ENCODE data around the genes BTBD3 and ISM1.

- PRO-cap, 3 experiments: peak in 1 of 3 experiments; most common minus-strand start chr20:10453745 (in 1)
These were observed 18.5 kb downstream of the SLX4IP start for GRCh38 chr20:10453640-10453880.

DNA sequence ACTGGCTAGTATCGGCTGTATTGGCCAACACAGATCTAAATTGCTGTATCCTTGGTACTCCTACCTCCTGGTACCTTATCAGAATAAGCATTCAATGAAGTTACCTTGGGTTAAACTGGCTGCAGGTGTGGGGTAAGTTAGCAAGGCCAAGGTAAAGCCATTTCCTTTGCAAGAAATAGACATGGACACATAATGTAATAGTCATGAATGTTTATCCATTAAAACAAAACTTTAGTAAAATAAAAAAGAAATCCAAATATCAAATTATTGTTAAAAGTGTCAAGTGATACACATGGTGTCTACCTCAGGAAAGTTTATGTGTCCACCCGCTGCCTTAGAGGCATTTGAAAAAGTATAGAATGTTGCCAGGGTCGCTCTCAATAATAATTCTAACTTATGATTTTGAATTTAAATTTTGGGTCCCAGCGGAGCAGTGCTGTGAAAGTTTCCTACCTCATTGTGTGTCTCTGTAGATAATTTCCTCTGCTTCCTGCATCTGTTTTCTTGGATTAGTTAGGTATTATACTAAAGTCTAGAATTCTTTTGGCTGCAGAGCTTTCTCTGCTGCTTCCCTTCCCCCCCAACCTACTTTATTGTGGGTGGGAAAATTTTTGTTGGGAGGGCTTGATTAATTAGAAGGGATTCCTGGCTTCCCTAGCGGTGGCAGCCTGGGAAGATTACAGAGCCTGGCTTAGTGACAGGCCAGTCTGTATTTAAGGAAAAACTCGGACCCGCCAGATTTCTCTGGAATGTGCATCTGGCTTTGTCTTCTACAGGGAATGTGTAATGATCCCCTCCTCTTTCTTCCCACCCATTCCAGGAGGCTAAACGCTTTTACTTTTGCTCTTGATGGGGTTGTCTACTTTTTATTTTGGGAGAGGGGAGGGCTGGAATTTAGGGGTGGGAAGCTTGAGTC, 31.0 kb downstream of the SLX4IP start:
- PRO-cap, 3 experiments: no peak in any of the 3 experiments

GRCh38 chr20:10557628-10558188, 116.1 kb downstream of the JAG1 start:
- PRO-cap, 3 experiments: no peak in any of the 3 experiments

DNA sequence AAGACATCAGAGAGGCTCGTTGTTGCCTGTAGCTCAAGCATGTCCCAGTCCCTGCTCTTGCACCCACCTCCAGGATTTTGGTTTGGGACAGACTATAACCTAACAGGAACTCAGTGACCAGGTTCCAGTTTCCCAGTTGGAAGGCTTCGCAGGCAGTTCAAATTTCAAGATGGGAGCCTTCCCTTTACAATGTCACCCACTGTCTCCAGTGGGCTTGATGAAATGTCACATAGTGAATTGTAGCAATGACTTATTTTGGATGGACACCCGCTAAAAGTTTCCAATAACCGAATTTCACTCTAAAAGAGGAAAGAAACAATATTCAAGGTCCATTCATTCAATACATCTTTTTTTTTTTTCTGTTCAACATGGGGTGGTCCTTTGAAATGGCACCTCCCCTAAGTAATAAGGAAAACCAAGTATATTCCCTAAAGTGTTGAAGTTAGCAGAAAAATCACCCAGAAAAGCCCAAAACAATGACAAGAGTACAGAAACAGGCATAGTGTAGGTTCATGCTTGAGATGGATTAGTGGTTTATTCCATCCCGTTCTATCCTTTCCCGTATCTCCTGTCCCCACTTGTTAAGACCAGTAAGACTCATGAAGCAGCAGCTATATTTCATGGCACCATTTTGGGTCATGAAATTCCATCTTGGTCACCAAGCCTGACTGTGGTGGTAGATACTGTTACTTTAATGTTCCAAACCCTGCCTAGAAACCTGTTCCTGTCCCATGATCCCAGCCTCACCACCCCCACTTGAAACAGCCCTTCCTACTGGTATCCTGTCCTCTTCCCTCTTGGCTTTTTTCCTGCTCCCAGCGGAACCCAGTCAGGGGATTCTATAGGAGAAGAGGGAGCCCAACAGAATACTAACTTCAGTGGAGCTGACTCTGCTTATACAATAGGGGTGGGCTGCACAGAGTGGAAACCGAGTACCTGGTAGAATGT, 49.3 kb downstream of the JAG1 start:
- PRO-cap, 3 experiments: no peak in any of the 3 experiments

DNA sequence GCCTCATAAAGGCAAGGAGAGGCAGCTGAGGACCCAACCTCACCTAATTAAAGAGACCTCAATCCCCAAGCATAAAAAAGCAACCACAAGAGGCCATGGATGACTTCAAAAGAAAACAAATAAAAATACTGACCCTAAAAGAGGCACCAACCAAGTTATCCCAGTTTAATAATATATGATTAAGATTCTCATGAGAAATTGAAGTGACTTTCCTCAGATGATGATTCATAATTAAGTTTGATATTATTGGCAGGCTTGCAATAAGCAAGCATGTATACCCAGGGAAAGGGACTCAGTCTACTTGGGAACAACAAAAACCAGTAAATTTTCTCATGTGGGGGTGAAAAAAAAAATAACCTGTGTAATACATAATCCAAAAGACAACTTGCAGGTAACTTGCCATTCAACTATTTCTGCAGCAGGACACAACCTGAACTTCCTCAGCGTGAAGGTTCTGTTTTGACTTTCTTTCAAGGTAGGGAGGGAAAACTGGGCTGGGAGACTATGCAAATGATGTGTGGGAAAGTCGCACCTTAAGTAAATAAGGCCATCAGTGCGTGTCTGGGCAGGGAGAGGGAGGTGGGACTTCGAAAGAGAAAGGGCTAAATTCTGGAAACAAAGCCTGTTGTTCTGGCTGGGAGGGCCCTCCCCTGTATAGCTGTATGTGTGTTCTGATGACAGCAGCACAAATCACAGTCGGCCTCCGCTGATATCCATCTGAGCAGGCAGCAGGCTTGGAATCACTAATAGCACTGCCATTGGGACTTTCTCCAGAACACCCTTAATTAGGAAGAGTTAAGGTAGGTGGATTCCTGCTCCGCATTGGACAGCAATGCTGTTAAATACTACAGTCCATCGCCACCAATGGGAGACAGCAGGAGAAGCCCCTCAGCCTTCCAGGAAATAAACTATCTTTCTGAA, 19.3 kb downstream of the JAG1 start:
- PRO-cap, 3 experiments: no peak in any of the 3 experiments

DNA sequence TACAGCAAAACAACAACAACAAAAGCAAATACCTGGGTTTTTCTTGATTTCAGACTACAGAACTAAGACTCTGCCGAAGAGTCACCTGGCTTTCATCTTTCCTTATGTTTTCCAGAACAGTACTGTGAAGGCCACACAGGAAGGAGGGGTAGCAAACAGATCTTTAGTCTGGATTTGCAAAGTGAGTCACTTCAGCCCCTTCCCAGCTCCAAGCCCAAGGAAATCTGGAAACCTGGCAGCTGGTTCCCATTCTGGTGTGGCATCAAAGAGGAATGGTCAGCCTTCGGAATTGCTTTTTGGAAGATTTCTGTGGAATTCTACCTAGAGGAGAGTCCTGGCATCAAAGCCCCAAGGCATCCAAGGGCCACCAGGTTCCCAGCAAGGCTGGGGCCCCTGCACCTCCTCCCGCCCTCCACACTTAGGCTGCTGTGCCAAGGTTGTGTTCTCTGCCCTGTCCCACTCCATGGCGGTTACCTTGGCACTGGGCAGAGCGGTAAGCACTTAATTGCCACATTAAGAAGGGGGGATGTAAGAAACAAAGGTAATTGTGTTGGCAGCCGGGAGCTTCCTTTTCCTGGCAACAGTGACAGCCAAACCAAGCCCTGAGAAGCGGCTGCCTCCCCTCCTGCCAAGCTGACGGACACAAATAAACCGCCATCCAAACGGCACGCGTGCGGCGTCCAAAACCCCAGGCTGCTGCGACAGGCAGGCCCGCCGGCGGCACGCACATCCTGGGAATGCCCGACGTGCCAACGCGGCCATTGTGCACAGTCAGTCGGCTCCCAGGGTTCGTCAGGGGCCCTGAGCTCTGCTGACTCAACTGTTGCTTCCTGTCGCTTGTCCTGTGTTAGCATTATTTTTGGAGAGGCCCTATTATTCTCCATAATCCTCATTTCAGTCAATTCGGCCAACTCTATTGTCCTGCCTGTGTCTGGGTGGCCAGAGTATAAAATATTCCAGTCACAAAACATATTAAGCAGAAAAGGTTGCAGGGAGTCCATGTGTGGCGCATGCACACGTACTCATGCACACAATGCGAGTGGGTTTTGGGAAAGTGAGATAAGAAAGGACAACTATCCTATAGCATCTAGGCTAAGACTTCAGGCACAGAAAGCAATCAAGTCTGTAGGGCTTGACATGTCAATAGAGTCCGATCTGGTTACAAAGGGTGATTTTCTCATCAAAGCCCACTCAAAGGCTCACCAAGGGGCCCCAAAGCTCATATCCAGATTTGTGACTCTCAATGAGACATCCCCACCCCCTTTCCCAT, 6.8 kb downstream of the JAG1 start:
- PRO-cap, 3 experiments: no peak in any of the 3 experiments

GRCh38 chr20:10746823-10747588, 73.2 kb upstream of the JAG1 start:
- PRO-cap, 3 experiments: peak in 1 of 3 experiments; most common plus-strand start chr20:10747363 (in 1); most common minus-strand start chr20:10747165 (in 1)

- PRO-cap, 3 experiments: peak in 3 of 3 experiments; most common plus-strand start chr20:11917896 (in 3)
These were observed at the start of gene BTBD3 for GRCh38 chr20:11917485-11918222. Gene BTBD3, plus strand, starts transcription at chr20:11917893.

DNA sequence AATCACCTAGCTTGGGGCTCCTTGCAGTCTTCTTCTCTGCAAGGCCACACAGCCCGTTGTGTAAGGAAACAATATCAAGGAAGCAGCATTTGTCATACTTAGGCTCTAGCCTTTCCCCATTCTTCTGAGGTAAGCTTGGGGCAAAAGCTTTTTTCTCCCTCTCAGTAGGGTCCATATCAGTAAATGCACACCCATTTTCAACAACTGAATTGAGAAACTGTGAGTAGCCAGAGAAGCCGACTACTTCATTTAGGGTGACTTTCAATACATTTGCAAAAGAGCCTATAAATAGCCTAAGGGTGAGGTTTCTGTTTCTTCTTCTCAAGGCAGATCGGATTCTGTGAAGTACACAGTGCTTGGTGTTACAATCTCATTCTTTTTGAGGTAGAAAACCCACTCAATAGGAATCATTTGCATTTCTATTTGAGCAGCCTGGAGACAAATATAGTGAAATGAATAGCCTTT, 61.7 kb downstream of the BTBD3 start:
- PRO-cap, 3 experiments: no peak in any of the 3 experiments

GRCh38 chr20:12857734-12858073, 151.1 kb upstream of the SPTLC3 start:
- PRO-cap, 3 experiments: no peak in any of the 3 experiments

DNA sequence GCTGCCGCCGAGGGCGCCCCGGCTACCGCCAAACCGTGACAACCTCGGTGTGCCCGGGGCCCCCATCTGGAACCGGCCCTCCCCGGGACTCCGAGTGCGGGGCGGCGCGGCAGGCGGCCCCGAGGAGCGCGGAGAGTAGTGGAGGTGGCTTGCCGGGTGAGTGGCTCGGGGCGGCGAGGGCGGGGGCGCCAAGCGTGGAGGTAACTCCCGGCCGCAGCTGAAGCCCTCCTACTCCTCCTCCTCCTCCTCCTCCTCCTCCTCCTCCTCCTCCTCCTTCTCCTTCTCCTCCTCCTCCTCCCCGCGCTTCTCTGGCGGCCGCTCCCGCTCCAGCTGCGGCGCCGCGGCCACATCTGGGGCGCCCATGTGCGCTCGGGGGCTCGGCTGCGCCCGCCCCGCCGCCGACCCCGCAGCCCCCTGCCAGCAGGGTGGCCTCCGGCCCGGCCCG, at the start of gene ISM1:
ISM1 (plus strand) TSS at position 286 of the 445 bp plus-strand sequence.
- PRO-cap, 3 experiments: no peak in any of the 3 experiments

- PRO-cap, 3 experiments: no peak in any of the 3 experiments
These were observed 185.9 kb downstream of the TASP1 start for GRCh38 chr20:13452931-13453151.

DNA sequence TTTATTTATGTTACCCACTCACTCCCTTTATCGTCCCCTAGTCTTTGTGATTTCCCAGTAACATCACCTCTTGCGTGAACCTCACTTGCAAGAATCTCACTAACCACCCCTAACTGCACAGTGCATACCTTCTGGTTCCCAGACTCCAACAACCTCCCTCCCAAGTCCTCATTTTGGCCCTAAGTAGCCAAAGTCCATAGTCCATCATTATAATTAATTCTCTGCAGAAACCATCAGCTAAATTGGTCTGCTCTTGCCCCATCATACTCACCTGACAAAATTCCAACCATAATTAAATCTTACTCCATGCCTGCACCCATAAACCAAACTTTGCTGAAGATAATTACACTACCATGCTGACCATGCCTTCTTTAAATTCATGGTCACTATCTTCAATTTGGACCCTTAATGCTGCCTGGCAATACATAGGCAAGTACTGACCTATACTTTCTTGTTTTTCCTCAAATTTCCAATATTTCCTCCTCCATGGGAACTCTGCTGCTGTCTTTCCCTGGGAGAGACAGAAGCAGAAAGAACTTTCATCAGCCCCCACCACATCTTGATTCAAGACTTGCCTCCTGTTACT, 179.4 kb downstream of the TASP1 start:
- PRO-cap, 3 experiments: no peak in any of the 3 experiments

- PRO-cap, 3 experiments: no peak in any of the 3 experiments
These were observed 29.8 kb downstream of the NDUFAF5 start for GRCh38 chr20:13814721-13814992.

DNA sequence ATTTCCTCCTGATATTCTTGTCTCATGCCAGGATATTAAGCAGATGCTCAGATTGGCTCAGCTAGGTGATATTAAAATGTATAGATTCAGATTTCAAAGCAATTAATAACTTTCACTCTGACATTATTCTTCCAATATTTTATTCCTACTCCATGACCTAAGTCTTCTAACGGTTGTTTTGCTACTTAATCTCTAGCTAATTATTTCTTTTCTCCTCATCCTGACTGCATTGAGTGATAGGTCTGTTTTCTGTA, 50.7 kb downstream of the FLRT3 start:
- PRO-cap, 3 experiments: no peak in any of the 3 experiments

- PRO-cap, 3 experiments: no peak in any of the 3 experiments
These were observed 724.5 kb upstream of the FLRT3 start for GRCh38 chr20:15061940-15062347.

GRCh38 chr20:15614557-15615166, 958.6 kb downstream of the KIF16B start:
- PRO-cap, 3 experiments: no peak in any of the 3 experiments

- PRO-cap, 3 experiments: no peak in any of the 3 experiments
These were observed 933.6 kb downstream of the KIF16B start for GRCh38 chr20:15639583-15640135.

GRCh38 chr20:16730114-16731094, 578 bp downstream of the SNRPB2 start:
- PRO-cap, 3 experiments: no peak in any of the 3 experiments

GRCh38 chr20:17431442-17431927, 99.7 kb downstream of the BFSP1 start:
- PRO-cap, 3 experiments: no peak in any of the 3 experiments

Measured in Metastatic Breast Carcinoma in the Ovary (tissue), 3 donors.